ENCODE results near the gene MLPH.

DNA sequence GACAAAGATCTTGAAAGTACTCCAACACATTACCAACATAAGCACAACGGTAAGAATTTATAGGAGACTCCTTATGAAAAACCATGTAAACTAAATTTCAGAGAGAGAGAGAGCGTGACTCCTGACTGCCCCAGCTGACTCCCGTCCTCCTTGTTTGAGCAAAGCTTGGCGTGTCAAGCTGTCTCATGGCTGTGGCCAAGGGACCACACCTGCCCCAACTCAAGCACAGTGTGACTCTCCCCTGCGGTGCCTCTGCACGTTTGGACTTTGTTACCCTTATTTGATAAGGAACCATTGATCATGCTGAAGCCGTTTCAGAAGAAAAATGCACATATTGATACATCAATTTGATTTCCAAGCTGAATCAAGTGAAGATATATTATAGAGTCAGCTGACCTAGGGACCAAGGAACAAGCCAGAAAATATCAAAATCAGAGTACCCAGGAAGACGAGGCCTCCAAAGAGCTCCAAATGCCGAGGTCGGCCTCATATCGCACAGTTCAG lies 124.8 kb downstream of the COL6A3 start:
- PRO-cap = no peak
- RAMPAGE, long total RNA, 4 experiments = no peak in any of the 4 experiments

DNA sequence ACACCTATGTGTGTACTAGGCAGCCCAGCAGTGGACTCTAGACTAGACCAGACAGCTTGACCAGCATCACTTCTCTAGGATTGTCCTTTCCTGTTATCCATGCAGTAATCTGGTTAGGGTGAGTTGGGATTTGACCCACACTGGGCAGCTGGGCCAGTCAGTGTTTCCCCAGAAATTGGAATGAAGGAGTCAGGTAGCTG lies 117.7 kb downstream of the COL6A3 start:
- PRO-cap = unidirectional peak, minus-strand start at position 62 of the sequence
- RAMPAGE, long total RNA, 4 experiments = no peak in any of the 4 experiments

DNA sequence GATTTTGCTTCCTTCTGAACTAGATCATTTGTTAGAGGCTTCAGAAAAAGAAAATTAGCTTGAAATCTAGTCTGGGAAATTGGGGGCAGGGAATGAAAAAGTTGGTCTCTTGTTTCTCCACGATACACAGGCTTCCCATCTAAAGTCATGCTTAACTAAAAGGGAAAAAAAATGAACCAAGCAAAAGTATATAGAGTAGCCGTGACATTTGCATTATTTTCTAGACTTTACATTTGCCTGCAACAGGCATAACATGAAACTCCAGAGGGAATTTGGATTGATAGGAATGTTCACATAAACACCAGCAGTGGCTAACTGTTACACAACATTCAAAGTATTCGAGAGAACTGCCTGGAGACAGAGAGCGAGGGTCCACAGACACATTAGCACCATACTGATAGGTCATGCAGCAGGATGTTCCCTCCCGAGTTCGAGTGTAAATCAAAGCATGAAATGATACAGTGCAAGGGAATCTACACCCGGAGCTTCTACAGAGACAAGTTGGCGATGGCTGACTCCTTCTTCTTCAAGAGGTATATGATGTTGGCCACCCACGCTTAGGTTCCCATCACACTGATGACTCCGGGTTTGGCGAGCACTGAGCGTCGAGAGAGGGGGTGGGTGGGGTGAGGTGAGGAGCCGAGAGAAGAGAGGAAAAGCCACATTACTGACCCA lies 89.6 kb downstream of the COL6A3 start:
- PRO-cap = no peak
- RAMPAGE, long total RNA, 4 experiments = start-site peak on the minus strand in 1 of 4 experiments, centred at position 448 of the sequence, 99 reads per replicate

- PRO-cap = no peak
- RAMPAGE, long total RNA, 4 experiments = no peak in any of the 4 experiments
Measured at GRCh38 chr2:237327126-237327729, 86.7 kb downstream of the COL6A3 start.

- PRO-cap = no peak
- RAMPAGE, long total RNA, 4 experiments = no peak in any of the 4 experiments
Measured at GRCh38 chr2:237334512-237334992, 79.4 kb downstream of the COL6A3 start.

DNA sequence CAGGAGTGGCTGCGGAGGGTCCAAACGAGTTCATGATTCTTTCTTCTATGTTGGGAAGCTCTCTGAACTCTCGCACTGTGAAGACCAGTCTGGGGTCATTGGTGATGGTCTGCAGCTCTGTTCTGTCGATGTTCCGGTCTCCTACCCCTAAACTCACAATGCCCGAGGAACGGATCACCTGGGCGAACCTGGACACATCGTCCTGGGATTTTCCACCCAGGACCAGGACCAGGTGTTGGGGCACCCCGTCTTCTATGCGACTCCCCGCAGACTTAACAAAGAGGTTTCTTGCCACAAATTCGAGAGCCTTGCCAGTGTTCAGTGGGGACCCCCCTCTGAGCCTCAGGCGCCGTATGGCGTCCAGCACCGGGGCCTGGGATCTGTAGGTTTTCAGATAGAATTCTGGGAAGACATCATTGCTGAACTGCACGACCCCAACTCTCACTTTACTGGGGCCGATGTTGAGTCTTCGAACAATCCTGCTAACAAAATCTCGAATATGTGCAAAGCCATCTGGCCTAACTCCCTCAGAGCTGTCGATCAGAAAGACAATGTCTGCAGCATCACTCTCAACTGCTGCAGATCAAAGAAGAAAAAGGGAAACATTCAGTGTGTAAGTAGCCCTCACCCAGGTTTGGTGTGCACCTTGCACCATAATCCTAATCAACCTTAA lies 45.2 kb downstream of the COL6A3 start:
- PRO-cap = no peak
- RAMPAGE, long total RNA, 4 experiments = no peak in any of the 4 experiments

GRCh38 chr2:237383860-237384564 lies 30.0 kb downstream of the COL6A3 start:
- PRO-cap = bidirectional peak, plus-strand start at chr2:237384232, minus-strand start at chr2:237383971
- RAMPAGE, long total RNA, 4 experiments = no peak in any of the 4 experiments

DNA sequence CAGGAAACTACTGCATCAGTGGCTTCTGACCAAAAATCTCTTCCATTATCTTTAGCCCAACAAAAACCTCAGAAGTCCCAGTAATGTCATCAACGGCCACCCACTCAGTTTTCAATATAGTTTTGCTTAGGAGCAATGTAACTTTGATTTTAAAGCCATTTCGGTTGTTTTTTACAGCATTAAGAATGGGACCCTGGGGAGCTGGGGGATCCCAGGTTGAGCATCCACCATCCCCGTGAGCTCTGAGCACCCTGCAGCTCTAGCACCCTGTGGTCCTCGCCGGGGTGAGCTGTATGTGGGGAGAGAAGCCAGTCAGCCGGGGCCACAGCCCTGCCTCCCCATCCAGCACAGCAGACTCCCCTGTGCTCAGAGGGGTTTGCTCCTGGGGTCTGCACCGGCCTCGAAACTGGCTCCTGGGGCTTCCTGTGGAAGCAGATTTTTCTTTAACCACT lies 1.4 kb downstream of the COL6A3 start:
- PRO-cap = no peak
- RAMPAGE, long total RNA, 4 experiments = no peak in any of the 4 experiments

GRCh38 chr2:237452026-237452290 lies 35.1 kb upstream of the MLPH start:
- PRO-cap = no peak
- RAMPAGE, long total RNA, 4 experiments = no peak in any of the 4 experiments

DNA sequence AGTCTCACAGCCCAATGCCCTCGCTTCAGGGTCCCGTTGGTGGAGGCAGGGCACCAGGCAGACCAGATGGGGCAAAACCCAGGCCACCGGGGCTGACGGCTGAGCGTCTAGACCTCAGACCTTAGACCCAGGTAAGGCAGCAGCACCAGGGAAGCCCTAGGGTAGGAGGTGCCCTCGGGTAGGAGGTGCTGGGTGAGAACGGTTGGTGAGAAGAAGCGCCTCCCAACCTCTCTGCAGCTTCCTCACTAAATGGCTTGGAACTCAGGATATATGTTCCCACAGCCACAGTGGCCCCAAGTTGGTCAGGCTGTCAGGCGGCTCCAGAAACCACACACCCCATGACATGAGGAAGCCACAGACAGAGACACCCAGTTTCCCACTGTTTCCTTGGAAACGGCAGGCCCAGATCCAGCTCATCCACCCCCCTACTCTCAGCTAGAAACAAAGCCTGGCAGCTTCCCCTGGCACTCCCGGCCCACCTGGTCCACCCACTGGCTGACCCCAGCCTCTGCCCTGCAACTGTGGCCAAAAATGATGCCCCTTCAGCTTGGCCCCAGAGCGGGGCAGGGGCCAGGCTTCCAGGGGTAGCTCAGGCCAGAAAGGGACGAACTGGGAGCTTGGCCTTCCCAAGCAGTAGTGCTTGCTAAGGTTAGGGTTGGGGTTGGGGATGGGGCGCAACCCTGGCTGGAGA lies 13.0 kb upstream of the MLPH start:
- PRO-cap = no peak
- RAMPAGE, long total RNA, 4 experiments = no peak in any of the 4 experiments

GRCh38 chr2:237476436-237477083 lies 10.5 kb upstream of the MLPH start:
- PRO-cap = no peak
- RAMPAGE, long total RNA, 4 experiments = no peak in any of the 4 experiments

DNA sequence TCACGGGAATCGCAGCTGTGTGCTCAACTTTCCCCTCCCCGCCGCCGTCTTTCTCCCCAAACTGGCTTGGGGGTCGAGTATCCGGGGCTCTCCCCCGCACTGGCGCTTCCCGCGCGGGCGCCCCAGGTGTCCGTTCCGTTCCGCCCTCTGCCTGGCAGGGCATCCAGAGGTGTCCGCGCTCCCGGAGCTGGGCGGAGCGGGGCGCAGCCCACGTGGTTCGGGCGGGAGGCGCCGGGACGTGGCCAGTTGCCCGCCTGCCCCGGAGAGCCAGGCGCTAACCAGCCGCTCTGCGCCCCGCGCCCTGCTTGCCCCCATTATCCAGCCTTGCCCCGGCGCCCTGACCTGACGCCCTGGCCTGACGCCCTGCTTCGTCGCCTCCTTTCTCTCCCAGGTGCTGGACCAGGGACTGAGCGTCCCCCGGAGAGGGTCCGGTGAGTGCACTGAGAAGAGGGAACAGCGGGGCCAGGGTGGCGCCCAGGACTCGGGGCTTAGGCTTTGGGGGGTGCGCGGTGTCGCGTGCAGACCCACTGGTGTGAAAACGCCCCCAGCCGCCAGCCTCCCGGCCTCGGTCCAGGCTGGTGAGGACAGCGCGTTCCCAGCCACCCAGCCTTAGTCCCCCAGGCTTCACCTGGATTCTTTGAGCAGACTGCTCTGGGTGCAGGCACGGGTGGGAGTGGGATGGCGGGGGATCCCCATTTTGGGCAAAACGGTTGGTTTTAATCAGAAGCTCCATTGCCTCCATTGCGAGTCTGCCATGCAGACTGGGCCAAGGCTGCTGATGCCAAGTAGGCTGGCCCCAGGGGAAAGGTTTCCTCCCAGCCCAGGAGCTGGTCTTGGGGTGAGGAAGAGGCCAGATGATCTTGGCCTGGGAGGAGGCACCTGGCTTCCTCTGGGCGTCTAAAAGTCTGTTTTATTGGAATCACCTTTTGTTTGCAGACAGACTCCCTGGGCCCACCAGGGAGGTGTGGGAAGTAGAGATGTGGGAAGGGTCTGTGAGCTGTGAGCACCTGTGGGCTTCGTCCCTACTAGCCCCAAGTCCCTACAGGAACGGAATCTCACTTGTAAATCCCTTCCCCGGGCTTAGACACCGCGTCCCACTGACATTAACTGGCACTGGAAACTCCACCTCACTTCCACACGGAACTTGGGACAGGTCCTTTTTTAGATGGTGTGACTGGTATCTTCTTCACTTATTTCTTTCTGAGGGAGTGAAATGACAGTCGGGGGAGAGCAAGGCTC lies at the start of gene MLPH:
Gene MLPH (plus strand): TSS at position 245 of the 1,239 bp plus-strand sequence.
- PRO-cap = bidirectional peak, plus-strand start at position 245 of the sequence, minus-strand start at position 149 of the sequence; unidirectional peak, plus-strand start at position 853 of the sequence
- RAMPAGE, long total RNA, 4 experiments = start-site peak on the plus strand in 4 of 4 experiments, centred at positions 255 to 272 of the sequence, 13 to 39 reads per replicate

- PRO-cap = no peak
- RAMPAGE, long total RNA, 4 experiments = no peak in any of the 4 experiments
Measured at GRCh38 chr2:237538455-237538654, 28.0 kb upstream of the PRLH start.

DNA sequence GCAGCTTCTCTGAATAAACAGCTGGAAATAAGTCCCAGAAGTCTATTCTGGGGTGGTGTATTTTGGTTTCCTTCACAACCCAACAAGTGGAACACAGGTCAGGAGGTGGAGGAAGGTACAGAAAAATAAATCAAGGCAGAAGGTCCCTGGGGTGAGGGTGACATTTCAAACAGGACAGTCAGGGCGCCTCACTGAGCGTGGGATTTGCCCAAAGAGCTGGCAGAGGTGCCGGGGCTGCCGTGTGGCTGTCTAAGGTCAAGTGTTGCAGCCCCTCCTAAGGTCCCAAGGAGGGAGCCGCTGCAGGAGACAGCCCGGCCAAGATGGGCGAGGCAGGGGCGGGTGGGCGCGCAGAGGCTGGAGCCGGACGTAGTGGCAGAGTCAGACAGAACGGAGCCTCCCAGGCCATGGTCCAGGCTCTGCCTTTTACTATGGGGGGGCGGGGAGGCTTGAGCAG lies 27.6 kb upstream of the PRLH start:
- PRO-cap = no peak
- RAMPAGE, long total RNA, 4 experiments = no peak in any of the 4 experiments

DNA sequence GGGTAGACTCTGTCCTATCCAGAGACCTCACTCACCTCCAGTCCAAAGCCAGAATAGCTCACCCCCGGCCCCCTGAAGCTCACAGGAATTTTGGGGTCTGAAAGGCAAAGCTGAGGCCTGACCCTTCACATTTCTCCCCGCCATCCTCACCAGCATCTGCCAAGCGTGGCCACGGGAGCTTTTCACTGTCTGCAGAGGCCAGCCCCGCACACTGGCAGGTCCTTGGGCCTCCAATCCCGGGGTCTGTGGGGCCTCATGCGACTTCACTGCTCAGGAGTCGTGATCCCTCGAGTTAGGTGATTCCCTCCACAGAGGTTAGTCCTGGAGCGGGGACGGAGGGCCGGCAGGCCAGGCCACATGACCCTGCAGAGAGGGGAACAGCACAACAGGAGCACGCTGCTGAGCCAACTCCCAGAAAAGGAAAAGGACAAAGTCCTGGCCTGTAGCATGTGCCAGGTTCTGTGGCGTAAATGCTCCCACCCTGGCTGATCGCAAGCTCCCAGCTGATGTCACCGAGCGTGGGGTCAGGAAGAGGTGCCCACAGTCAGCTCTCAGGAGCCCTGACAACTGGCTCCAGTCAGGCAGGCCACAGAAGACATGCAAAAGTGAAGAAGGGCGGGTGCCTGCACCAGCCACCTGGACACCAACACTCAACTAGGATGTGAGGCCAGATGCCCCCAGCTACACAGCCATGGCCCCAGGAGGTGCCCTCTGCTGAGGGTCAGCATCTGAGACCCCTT lies 15.3 kb upstream of the PRLH start:
- PRO-cap = no peak
- RAMPAGE, long total RNA, 4 experiments = no peak in any of the 4 experiments

- PRO-cap = no peak
- RAMPAGE, long total RNA, 4 experiments = no peak in any of the 4 experiments
Measured at GRCh38 chr2:237618632-237618831, 8.9 kb upstream of the LRRFIP1 start.

DNA sequence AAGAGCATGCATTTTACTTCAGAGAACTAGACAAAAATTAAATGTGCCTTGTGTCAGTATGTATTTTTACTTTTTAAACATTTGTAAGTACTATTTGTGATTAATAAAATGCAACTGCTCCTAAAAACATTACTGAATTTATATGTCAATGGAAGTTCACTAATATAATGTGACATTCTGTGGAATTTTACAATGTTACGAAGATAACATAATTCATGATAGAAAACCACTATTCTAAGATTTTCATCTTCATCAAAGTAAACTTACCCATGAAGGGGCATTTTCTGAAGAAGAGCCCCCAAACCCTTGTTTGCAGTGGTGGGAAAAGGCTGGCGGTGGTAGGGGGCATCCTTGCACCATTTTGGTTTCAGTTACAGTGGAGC lies 29.3 kb downstream of the LRRFIP1 start:
- PRO-cap = no peak
- RAMPAGE, long total RNA, 4 experiments = no peak in any of the 4 experiments

DNA sequence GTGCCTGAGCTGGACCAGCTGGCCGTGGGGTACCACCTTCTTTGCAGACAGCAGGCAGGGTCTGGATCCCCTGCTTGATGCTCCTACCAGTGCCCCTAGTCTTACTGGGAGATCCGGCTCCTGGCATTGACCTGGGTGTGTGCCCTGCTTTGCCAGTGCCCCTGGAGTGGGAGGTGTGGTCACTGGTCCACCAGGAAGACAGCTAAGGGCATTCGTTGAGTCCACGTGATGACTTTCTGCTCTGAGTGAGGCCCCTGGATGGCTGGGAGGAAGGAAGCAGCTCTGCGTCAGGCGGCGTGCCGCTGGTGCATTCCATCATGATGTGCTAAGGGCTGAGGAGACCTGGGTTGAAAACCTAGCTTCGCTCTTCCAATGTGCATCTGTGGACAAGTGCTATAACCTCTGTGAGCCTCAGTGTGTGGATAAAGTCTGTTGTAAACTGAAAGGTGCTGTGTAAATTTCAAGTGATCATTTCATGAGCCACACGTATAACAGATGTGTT lies 59.5 kb downstream of the LRRFIP1 start:
- PRO-cap = no peak
- RAMPAGE, long total RNA, 4 experiments = no peak in any of the 4 experiments

DNA sequence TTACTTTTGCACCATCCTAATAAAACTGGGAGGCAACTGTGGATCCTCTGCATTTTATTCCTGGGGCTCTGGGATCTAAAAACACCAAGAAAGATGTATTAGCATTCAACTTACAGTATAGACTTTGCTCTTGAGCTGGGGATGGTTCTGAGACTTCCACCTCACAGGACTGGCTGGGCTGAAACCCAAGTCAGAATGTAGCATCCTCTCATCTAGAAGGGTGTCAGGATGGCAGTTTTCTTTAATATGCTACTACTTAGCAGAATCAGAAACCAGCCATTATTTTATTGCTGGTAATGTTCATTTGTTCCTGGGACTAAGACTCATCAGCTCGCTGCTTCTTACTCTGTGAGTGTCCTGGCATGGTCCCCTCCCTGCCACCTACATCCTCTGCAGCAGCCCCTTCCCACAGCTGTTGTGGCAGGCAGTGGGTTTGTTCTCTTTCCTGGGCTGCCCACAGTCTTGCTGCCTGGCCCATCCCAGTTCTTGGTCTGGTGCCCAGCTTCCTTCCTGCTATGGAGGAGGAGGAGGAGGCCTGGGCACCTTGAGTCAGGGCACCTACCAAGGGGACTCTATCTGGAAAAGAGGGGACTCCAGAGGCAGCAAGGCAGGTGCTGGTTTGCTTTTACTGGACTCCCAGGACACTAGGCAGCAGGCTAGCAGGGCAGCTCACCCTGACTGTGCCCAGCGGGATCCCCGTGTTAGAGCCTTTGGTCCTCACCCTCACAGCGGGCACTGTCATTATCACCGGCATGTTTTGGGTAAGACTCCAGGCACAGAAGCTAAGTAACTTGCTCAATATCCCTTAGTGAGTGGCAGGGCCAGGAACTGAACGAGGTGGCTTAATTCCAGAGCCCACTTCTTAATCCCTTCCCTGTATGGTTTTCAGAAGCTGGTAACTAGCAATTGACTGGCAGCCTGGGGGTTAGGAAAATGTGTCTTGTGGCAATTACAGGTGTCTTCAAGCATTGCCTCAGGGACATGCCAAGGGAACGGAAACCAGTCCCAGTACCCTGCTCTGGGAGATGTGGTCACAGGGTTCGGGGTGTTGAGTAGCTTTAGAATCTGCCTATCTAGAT lies 62.1 kb downstream of the LRRFIP1 start:
- PRO-cap = bidirectional peak, plus-strand start at position 969 of the sequence, minus-strand start at position 737 of the sequence
- RAMPAGE, long total RNA, 4 experiments = no peak in any of the 4 experiments

DNA sequence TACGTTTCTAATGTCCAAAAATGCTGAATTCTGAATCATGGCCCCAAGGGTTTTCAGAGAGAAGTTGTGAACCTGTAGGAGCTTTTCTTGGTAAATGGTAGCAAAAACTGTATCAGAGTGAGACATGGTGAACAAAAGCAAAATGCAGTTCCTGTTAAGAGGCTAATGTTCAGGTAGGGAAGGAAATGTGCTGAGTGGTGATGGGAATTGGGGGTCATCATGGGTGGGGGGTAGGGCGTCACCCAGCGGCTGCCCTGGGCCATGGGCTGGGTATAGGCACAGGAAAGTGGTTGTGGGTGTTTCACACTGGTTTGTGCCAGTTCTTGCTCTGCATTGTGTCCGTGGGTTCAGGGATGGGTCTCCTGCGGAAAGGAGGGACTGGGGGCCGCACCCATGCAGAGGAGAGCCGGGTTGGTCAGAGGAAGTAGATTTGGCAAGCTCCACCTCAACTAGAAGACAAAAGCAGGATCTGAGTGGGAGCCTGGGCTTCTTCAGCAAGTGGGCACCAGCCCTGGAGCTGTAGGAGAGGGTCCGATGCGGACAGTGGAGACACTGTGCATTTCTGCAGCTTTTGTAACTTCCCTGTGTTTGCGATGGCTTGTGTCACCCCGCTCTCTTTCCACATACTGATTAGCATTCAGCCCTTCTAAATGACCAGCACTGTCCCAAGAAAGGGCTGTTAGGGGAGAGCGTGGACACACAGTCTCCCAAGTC lies 67.0 kb downstream of the LRRFIP1 start:
- PRO-cap = bidirectional peak, plus-strand start at position 459 of the sequence, minus-strand start at position 313 of the sequence
- RAMPAGE, long total RNA, 4 experiments = no peak in any of the 4 experiments